Thoracic aorta (tissue), 1 donor: ENCODE results near the genes SNRNP25, HBM, NME4, CAPN15 and CCDC78.

- RAMPAGE, long total RNA = start-site peak on the plus strand at chr16:53857-53870, 20 reads
These were observed at the start of gene SNRNP25 for GRCh38 chr16:53765-54350. SNRNP25 (plus strand) TSS chr16:53828.

- RAMPAGE, long total RNA = no peak
These were observed 18.6 kb downstream of the NPRL3 start for GRCh38 chr16:119845-120283.

DNA sequence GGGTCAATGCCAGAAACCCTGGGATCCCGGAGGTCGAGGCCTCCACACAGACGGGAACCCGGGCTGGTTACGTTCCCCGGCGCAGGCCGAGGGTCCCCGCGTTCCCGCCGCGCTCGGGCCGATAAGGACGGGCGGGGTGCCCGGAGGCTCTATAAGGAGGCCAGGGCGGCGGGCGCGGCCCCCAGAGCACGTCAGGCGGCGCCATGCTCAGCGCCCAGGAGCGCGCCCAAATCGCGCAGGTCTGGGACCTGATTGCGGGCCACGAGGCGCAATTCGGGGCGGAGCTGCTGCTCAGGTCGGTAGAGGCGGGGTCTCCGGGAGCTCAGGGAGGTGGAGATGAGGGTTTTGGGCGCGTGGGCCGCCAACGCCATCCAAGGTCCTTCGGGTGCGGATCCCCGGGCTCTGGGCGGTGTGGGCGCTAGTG, at the start of gene HBM:
Gene HBM, plus strand, starts transcription at position 184 of the 424 bp plus-strand sequence.
- RAMPAGE, long total RNA = no peak

DNA sequence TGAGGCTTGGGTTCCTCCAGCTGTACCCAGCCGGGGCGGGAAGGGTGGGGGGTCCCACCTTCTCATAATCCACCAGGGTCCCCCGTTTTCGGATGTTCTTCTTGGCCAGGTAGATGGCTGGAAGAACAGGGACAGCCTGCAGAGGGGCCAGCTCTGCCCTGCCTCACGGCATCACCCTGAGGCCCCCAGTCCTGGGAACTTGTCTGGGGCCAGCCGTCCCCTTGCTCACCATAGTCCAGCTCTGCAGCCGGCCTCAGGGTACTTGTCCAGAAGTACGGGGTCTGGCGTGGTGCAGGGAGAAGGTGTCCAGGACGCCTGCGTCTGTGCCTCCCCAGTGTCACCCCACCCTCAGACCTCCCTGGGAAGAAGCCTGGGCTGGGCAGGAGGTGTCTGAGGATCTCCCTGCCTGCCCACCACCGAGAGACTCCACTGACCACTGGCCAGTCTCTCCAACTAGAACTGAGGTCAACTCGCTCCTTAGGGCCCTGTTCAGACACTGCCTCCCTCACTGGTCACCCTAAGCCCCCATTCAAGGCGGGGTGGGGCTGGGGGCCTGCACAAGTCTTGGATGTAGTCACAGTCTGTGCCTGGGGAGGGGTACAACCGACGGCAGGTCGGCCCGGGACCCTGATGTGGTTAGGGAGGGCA, 1.6 kb downstream of the RGS11 start:
- RAMPAGE, long total RNA = no peak

DNA sequence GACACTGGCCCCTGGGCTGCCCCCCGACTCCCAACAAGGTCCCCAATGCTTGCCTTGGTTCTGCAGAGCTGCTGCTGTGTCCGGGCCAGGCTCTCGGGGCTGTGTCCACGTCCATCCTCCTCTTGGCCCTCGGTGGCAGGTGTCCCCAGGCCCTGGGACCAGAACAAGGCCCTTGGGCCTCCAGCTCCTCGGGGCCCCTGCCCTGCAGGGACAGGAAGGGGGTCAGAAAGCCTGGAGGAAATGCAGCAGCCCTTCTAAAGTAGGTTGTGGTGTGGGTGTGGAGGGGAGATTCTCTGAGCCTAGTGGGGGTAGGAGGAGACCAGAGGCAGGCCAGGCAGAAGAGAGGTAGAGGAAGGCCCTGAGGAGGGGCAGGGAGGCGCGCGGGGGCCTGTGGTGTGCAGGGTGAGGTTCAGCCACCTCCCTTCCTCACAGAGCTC, 2.5 kb upstream of the AXIN1 start:
- RAMPAGE, long total RNA = no peak

DNA sequence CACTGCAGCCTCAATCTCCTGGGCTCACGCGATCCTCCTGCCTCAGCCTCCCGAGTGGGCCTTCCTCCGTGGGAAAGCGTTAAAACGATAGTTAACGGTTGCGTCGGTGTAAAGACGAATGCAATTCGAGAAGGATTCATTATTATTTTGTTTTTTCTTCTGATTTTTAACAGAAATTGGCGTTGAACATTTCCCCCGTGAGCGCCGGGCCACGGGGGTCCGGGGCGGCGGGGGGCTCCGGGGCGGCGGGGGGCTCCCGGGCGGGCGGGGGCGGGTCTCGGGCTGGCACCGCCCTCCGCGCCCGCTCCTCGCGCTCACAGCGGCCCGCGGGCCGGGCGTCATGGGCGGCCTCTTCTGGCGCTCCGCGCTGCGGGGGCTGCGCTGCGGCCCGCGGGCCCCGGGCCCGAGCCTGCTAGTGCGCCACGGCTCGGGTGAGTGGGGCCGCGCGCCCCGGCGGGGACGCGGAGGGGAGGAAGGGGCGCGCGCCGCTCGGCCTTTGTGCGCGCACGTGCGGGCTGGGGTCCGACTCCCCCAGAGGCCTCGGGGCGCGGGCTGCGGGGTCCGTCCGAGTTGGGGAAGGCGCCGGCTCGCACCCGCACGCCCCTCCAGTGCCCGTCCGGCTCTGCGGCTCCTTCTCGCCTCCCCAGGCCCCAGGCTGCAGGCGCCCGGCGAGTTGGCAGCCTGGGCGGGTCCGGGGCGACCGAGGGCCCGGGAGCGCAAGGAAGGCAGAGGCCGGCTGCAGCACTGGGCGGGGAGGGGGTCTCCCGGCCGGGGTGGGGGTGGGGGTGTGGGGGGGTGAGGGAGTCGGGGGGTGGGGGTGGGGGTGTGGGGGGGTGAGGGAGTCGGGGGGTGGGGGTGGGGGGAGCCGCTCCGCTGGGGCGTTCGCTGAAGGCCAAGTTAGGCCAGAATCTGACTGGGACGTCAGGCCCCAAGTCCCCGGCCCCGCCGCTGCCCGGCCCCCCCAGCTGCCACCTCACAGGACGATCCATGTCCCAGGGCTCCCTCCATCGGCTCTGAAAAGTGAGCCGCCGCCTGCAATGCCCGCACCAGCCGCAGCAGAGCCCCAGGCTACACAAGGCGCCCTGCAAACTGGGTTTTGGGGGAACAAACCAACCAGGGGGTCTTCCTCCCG, at the start of gene NME4:
Gene NME4, plus strand, starts transcription at position 317 of the 1,132 bp plus-strand sequence.
- RAMPAGE, long total RNA = start-site peak on the plus strand centred at position 394 of the sequence, 33 bp wide, 144 reads

DNA sequence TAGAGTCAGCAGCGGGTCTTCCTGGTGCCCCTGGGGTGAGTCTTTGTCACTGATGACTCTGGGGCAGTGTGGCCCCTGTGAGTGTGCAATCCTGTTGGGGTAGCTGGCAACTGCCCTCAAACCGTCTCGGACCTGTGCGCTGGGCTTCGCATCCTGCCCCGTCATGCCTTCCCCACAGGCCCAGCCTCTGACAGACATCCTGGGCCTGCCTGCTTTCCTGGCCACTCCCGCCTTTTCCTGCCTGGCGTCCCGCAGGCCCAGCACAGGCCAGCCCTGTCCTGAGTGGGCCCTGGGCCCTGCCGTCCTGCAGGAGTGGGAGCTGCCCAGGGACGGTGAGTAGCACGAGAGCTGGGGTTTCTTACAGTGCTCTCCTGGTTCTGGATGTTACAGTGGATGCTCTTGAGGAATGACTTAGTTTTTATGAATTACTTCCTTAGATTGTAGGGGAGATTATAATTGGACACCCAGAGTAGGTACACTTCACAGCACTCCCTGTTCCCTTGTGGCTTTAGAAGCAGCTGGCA, 50.1 kb upstream of the CAPN15 start:
- RAMPAGE, long total RNA = no peak

DNA sequence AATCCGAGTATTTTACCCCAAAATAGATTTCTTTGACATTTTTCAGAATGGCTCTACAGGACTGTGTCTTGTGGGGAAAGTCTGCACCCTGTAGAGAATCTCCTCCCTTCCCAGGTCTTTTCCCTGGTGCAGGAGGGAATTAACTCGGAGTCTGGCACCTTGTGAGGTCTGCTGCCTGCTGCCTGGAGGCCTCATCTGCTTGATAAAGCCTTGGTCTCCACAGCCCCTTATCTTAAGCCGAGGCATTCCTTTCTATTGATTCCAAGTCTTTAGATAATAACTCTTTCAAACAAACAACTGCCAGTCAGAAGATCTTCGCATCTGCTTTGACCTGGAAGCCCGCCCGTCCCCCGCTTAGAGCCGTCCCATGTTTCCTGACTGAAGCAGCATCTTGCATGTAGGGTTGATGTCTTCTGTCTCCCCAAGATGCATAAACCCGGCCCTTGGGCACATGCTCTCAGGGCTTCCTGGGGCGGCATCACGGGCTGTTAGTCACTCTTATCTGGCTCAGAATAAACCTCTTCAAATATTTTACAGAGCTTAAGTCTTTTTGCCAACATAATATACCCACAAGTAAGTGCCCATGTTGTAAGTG, 43.9 kb upstream of the CAPN15 start:
- RAMPAGE, long total RNA = no peak

DNA sequence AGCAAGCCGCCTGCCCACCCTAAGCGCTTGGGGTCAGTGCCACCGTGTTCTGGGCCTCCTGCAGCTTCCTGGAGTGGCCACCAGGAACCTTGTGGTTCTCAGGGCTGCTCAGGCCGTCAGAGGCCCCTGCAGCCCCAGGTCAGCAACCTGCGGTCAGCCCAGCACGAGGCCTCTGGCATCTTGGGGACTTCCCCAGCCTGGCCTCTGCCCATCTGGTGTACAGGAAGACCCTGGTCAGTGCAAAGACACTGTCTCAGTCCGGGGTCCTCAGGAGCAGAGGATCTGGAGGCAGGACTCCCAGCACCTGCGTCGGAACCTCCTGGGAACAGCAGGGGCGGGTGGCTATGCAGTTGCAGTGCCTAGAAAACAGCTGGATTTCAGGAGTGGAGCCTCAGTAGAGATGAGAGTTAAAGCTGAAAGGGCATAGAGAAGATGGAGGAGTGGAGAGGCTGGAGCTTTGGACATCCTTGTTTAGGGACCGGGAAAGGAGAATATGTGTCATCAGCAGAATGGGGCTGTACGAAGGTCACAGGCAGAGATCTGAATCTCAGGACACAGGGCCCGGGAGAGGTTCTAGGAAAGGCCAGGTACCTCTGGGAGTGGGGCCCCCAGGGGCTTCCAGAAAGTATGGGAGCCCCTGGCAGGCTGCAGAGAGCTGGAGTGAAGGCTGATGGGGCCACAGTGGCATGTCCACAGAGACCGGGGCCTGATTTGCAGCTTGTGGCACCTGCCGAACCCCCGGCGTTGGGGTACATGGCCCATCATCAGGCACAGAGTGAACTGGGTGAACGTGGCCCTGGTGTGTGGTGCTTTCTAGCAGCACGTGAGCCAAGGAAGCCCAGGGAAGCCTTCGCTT, 13.2 kb upstream of the CAPN15 start:
- RAMPAGE, long total RNA = no peak

DNA sequence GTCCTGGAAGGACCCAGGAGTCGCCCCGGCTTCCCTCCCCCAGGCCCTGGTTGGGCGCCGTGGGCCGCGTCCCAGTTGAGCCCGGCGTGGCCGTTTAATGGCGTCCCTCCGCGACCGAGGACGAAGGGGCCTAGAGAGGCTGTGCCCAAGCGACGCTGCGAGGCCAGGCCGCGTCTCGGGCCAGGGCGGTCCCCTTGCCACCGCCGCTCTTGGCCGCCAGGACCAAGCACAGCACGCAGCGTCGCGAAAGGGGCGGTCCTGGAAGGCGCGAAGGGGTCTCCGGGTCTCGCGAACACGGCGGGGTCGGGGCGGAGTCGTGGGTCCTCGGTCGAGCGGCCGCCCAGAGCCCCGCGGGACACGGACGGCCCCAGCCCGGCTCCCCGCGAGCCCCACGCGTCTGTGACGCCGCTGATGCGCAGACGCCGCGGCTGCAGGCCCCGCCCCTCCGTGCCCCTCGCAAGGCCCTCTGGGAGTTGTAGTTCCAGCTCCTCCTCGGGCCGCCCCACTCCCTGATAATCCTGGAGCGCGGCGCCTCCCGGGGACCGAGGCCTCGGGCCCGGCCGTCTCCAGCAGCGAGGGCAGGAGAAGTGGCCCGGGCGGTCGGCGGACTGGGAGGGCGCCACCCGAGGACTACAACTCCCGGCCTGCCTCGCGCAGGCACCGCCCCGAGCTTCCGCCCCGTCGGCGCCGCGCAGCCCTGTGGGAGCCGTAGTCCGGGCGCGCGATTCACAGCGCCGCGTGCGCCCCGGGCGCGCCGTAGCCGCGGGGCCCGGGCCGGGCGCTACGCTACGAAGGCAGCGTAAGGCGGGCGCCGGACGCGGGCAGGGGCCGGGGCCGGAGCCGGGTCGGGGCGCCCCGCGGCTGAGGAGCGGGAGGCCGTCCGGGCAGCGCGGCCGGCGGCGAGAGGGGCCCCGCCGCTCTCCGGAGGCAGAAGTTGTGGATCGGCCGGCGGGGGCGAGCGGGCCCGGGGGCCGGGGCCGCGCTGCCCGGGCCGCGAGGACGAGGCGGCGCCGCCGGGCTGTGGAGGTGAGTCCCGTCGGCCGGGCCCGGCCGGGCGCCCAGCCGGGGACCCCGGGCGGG, at the start of gene CAPN15:
Gene CAPN15, plus strand, starts transcription at position 709 of the 1,080 bp plus-strand sequence.
- RAMPAGE, long total RNA = no peak

DNA sequence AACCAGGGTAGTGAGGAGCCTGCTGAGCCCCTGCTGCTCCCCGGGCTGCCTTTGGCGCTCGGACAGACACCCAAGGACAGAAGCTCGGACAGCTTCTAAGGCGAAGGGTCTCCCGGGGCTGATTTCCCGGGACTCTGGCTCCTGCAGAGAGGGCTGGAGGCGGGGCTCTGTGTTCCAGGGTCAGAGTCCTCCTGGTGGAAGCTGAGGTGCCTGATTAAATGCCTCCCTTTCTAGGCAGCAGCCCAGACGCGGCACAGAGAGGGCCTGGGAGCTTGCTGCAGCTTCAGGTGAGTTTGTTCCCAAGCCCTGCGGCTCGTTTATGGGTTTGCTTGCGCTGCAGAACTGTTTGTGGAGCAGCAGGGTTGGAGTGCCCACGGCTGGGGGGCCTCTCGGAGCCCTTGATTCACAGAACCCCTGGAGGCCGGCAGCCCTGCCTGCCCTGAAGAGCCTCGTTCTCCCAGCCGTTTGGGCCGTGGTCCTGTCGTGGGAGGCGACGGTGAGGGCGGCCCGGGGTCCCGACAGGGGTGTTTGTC, 6.3 kb downstream of the CAPN15 start:
- RAMPAGE, long total RNA = no peak

DNA sequence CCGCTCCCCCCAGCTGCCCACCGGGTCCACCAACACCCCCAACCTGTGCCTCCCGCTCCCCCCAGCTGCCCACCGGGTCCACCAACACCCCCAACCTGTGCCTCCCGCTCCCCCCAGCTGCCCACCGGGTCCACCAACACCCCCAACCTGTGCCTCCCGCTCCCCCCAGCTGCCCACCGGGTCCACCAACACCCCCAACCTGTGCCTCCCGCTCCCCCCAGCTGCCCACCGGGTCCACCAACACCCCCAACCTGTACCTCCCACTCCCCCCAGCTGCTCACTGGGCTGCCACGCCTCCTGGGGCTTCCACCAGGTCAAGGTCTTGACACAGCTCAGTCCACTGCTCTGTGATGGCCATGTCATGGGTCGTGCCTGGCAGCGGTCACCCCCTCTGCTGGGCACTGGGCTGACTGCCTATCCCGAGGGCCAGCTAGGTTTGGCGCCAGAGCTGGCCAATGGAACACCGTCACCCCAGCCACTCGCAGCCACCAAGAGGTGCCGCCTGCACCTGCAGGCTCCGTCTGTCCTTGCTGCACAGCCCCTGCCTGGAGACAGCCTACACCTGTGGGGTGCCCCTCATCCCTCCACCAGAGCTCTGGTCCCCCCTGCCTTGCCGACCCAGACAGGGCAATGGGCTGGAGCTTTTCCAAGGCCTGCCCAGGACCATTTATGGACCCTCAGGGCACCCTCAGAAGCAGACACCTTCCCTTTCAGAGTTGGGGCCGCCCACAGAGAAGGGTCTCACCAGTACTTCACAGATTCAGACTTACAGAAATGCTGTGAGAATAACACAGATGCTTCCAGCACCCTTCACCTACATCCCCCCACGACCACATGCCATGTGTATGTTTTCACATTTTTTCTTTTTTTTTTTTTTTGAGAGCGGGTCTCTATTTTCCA, 4.5 kb upstream of the RAB40C start:
- RAMPAGE, long total RNA = no peak

DNA sequence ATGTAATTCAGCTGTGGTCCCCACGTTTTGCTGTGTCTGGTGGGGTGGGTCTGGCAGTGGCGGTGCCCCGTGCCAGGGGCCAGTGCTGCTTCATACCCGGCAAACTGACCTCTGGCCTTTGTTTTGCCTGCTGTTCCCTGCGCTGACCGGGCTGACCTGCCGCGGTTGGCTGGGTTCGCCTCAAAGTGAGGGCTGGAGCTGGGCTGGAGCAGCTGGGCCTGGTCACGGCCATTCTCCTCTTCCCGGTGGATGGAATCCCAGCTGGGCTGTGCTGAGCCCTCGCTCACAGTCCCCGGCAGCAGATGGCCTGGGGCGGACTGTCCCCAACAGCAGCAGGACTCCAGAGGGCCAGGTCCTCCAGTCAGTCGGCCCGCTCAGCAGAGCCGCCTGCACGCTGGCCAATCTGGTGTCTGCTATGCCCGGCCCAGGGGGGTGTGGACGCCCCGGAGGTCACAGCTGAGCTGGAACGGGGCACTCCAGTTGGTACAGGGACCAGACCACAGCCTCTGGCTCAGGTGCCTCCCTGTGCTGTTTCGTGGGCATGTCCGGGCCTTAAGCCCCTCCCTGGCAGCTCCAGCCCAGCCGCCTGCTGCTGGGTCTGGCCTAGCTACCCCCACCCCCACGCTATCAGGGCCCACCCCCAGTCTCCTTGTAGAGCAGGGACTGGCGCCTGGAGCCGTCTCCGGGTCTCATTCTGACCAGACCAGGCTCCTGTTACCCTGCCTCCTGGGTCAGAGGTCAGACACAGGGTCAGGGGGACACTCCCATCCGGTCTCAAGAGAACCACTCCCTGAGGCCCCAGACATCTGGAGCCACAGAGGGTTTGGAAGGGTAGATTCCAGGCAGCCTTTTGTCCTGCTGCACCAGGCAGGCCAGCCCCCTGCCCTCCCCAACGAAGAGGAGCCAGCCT, 1.3 kb upstream of the WFIKKN1 start:
- RAMPAGE, long total RNA = no peak

GRCh38 chr16:638253-639059, 2.4 kb upstream of the METTL26 start:
- RAMPAGE, long total RNA = no peak

DNA sequence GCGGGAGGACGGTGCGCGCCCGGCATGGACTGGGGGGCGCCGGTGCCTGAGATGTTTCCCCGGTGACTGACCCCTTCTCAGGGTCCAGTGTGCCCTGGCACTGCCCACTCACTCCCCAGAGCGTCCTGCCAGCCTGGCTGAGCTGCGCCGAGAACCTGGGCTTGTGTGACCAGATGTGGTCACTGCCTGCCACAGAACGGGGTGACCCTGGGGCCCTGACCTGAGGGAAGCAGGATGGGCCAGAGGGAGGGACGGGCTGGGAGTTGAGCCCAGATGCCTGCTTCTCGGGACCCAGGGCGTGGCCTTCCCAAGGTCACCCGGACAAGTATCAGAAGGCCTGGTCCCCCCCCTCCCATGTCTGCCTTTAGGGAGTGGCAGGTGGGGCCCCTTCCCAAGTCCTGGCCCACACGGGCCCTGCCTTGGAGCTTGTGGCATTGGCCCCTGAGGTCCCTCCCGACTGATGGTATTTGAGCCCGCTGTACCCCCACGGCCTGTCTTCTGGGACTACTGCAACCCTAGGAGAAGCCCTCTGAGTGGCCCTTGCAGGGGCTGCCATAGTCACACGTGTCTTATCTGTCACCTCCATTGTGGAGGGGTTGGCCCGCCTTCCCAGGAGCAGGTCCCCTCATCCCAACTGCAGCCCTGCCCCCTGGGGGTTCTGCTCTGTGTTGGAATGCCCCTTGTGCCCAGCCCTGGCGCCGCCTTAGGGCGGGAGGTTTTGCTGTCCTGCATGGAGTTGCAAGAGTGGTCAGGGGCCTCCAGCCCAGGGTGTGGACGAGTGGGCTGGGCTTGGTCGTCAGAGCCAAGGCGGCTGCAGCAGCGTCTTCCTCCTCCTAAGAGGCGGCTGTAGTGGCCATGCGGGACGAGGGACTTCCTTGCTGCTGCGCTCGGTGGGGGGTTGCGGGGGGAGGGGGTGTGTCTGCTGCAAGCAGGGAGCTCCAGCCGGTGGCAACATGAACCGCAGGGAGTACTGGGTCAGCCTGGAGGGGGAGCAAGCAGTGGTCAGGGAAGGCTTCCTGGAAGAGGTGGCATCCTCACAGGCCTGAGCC, 799 bp upstream of the RHBDL1 start:
- RAMPAGE, long total RNA = no peak

DNA sequence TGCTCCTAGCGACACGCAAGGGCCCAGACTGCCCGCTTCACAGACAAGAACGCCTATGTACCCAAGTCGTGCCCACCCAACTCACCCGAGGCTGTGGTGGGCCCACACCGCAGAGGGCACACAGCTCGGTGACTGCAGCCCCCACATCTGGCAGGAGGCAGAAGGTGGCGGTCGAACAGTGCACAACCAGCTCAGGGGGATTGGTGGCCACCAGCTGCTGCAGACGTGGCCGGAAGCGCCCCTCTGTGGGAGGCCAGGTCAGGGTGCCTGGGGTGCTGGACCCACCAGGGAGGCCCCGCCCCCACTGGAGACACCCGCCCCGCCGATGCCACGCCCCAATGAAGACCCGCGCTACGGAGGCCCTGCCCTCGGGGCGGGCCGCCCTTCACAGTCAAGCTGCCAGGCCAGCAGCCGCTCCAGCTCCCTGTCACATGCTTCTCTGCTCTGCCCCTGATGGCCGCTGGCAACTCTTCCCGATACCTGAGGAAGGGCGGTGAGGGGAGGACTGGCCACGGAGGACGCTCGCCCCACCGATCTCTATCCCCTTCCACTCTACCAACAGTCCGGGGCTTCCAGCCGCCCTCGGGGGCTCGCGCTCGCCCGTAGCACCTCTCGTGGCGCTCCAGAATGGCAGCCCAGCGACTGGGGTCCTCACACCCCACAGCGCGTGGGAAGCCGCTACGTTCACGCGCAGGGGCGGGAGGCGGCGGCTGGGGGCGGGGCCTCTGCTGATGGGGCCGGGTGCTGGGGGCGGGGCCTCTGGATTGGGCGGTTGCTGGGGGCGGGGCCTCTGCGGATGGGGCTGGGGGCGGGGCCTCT, 877 bp upstream of the STUB1 start:
- RAMPAGE, long total RNA = no peak

DNA sequence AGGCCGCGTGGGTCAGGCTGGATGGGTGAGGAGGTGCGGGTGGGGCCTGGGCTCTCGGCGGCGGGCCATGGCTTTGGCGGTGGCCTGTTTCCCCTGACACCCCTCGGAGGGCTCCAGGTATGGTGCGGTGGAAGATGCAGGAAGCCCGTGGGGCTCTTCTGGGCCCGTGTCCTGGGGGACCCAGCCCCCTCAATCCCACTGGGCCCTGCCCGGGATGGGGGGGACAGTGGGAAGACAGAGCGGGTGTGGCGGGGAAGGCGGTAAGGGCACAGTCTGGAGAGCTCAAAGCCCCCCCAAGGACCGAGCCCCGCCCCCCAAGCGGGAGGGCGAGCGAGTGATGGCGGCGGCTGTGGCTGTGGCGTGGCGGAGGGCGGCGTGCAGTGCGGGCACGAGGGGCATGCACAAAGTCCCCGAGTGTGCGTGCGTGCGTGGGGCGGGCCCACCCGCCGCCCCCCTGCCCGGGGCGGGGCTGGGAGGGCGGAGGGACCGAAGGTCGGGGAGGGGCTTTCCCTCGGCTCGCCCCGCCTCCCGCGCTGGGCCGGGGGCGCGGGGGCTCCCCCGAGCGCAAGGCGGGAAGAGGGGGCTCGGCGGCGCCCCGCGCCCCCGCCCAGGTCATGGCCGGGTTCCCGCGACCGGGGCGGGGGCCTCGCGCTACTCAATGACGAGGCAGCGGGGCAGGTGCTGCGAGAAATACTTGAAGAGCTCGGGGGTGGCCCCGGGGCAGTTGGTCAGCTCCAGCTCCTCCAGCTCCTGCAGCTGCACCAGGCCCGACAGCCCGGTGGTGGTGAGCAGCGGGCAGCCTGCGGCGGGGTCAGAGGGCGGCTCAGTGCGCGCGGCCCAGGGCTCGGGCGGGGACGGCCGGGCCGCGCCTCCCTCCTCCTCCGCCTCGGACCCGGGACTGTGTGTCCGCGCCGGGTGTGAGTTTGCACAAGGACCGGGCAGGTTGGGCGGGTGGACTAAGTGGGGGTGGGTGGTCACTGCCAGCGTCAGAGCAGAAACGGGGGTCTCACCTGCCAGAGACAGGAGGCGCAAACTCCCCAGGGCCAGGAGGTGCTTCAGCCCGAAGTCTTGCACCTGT, 3.8 kb upstream of the WDR24 start:
- RAMPAGE, long total RNA = no peak

DNA sequence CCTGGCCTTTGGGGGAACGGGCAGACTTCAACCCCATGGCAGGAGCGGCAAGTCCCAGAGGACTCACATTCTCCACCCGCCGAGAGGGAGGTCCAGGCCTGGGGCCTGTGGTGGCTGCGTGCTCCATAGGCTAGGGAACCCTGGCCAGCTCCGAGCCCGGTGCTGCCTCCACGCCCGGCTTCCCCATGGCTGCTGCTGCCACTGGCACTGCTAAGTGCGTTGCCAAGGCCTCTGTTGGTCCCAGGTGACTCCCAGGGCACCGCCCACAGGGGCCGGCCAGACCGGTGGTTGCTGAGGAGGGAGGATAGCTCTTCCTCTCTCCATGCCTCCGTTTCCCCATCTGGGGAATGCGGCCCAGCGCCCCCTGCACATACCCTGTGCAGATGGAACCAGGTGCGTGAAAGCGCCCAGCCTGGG, at the start of gene CCDC78:
Gene CCDC78, minus strand, starts transcription at position 203 of the 417 bp plus-strand sequence.
- RAMPAGE, long total RNA = no peak

DNA sequence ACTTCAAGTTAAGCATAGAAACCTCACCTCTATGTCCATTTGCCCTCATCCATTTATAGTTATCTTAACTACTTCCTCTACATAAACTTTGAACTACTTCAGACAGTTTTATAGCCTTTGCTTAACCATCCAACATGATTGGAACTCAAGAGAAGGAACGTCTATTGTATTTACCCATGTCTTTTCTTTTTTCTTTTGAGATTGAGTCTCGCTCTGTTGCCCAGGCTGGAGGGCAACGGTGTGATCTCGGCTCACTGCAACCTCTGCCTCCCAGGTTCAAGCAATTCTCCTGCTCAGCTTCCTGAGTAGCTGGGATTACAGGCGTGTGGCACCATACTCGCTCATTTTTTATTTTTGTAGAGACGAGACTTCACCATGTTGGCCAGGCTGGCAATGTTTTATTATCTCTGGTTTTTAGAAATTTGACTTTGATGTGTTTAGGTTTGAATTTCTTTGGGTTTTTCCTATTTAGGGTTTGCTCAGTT, 64.7 kb upstream of the GNG13 start:
- RAMPAGE, long total RNA = no peak

GRCh38 chr16:866468-867150, 66.1 kb upstream of the GNG13 start:
- RAMPAGE, long total RNA = no peak